GM19239 (cell line): ENCODE measurements around the genes CCNDBP1 and GATM.

GRCh38 chr15:42774540-42774743 lies 37.5 kb upstream of the CDAN1 start:
- RRBS: no CpG with 5 or more reads among the region's 2 CpGs

- RRBS: under 1% methylated on average over 11 of the region's 47 CpGs
Observed at GRCh38 chr15:43184946-43185685, at the start of gene CCNDBP1. Gene CCNDBP1 (plus strand): TSS chr15:43185403.

GRCh38 chr15:43238163-43238530 lies 17.3 kb upstream of the EPB42 start:
- RRBS: no CpG with 5 or more reads among the region's 3 CpGs

GRCh38 chr15:43270493-43271416 lies 4.0 kb upstream of the TGM5 start:
- RRBS: no CpG with 5 or more reads among the region's 12 CpGs

DNA sequence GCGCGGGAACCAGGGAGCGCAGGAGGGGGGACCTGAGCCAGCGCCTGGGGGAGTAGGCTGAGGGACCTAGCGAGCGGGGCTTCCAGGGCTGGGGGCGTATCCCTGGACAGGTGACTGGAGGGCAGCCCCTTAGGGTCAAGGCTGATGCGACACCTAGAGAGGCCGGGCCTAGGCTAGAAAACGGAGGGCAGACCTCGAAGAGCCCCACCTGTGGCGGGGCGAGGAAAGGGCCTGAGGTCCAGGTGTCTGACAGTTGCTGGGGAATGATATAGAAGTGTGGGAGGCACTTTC lies 494 bp downstream of the TUBGCP4 start:
- RRBS: no CpG with 5 or more reads among the region's 13 CpGs

GRCh38 chr15:43406129-43407033 lies 35.5 kb downstream of the TUBGCP4 start:
- RRBS: no CpG with 5 or more reads among the region's 5 CpGs

DNA sequence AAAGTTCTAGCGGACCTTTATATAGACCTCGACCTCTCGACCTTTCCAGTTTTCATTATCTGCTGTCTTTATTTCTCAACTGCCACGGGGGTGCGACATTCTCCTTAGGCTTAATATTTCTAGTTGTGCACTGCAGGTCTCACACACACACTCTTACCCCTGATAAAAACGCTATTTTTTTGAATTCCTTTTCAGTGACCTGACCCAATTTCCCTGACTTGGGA lies 5.6 kb upstream of the CKMT1A start:
- RRBS: no CpG with 5 or more reads among the region's 6 CpGs

DNA sequence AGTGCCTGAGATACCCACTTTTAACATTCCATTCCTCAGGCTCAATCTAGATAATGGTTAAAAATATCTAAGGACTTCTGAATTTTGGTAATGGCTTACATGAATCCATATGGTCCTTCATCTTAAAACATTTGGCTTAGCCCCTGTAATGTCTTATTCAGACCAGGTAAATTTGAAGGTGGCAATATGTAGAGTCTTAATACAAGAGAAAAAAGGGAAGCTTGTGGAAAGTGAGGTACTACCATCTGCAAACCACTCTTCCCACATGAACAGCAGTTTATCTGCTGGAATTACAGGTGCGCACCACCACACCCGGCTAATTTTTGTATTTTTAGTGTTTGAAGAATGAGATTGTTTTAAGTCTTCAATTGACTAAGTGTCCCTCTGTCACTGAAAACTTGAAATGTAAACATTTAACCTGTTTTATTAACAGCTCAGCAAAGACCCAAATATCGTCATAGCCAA lies 6.9 kb downstream of the ELL3 start:
- RRBS: no CpG with 5 or more reads among the region's 3 CpGs

DNA sequence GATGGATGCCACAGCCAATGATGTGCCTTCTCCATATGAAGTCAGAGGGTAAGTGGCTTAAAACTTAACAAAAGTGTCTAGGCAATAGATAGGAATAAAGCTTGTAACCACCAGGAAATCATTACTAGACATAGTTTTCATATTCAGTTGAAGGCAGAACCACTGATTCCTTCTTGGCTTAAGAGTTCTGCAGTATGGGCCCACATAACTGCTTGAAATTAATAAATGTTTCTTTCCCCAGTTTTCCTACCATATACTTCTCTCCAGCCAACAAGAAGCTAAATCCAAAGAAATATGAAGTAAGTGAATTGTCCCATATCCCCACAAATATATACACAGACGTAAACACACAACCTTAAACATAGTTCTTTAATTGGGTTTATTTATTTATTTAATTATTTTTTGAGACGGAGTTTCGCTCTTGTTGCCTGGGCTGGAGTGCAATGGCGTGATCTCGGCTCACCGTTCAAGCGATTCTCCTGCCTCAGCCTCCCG lies 6.4 kb downstream of the ELL3 start:
- RRBS: no CpG with 5 or more reads among the region's 8 CpGs

GRCh38 chr15:43775204-43775839 lies 1.4 kb downstream of the ELL3 start:
- RRBS: no CpG with 5 or more reads among the region's 2 CpGs

- RRBS: no CpG with 5 or more reads among the region's 3 CpGs
Observed at GRCh38 chr15:43880605-43881236, 53.9 kb downstream of the WDR76 start.

DNA sequence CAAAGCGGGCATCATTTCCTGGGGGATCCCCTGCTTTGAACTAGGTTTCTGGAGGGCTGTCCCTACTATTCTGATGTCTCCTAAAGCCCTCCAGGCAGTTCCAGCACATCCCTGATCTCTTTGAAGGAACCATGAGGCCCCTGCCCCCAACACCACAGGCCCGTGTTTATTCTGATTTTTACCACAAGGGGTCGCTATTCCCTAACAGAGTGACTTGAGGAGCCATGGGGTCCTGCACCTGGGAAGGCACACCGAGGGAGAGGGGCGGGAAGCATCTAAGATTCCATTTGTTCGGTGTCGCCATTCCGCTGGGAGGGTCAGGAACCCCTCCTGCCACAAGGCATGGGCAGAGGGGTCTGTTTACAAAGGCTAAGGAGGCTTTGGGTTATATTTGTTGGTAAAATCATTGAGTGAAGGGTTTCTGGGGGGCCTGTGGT lies 77.0 kb downstream of the WDR76 start:
- RRBS: no CpG with 5 or more reads among the region's 8 CpGs

GRCh38 chr15:44662294-44662998 lies 1.0 kb downstream of the SPG11 start:
- RRBS: no CpG with 5 or more reads among the region's 14 CpGs

DNA sequence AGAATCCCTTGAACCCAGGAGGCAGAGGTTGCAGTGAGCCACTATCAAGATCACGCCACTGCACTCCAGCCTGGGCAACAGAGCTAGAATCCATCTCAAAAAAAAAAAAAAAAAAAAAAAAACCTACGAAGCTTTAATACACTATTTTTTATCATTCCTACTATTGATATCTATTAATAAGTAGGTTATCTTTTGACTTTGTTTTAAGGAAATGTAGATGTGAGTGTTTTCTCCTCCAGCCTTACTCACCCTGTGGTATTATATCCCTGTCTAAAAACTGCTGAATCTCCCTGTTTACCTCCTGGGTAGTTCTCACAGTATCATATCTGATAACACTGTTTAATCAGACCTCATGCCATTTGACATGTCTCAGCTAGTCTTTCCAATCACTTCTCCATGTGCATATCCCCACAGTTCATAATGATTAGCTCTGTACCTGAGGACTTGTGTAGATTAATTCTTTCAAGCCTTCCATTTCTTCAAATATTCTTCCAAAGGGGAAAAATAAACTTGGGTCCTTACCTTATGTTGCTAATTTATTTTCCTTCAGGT lies 30.8 kb downstream of the DUOX2 start:
- RRBS: no CpG with 5 or more reads among the region's 2 CpGs

DNA sequence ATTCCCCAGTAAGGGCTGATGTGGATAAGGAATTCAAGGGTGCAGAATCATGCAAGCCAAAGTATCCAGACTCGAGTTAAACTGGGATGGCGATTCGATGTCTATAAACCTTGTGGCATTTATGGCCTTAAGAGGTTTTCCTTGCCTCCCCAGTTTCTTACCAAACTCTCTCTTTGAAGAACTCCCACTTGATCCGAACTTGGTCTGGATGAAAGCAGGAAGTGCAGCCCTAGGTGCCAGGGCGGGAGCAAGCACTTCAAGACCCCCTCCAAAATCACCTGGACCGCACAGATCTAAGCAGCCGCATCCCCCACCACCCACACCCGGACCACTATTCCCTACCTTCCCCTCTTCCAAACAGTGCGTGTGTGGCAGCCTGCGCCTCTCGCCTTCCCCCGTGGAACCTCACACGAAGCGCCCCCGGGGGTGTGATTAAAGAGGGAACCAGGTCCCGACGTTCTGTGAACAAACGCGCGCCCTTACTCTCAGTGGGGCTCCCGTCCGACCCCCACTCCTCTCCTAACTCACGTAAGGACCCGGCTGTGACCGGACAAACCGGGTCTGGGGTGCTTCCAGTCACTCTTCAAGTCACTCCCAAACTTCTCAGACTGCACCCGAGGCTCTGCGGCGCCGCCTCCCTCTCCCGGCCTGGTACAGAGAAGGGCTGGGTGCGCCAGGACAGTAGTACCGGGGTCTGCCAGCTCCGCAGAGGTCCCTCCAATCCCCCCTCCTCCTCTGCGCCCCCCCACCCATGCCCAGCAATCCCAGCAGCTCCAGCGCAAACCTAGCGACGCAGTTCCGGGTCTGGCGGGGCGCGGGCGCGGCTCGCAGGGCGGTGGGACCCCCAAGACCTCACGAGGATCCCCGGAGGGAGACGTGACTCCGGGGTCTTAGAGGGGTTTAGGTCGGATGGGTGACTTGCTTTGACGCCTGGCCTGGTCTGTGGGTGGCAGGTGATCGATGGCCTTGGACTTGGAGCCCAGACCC lies 710 bp downstream of the DUOXA1 start:
- RRBS: 12% methylated on average over 26 of the region's 53 CpGs

DNA sequence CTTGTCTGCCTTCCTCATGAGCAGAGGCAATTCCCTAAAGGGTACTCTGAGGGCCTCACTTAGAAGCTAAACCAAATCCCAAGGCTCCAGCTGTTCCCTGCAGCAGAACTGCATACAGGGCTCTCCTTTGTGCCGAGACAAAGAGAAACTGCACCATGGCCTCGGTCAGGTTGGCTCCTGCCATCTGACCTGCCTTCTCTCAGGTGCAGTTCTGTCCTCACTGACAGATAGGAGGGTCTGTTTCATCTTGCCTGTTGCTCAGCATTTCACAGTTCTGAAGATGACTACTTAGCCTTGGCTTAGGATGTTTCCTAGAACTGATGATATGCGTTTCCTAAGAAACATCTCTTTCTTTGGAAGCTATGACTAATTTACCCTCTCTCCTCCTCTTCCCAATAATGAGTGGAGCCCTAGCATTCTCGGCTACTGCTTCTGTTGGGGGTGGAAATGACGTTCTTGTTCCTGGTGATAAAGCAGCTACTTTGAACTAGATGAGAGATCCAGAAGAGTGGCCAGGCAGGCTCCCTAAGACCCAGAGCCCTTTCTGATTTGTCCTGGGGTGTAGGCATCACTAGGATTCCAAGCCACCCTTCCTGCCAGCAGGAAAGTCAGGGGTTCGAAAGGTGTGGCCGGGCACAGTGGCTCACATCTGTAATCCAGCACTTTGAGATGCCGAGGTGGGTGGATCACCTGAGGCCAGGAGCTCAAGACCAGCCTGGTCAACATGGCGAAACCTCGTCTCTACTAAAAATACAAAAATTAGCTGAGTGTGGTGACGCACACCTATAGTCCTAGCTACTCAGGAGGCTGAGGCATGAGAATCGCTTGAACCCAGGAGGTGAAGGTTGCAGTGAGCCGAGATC lies 27.3 kb downstream of the DUOX1 start:
- RRBS: no CpG with 5 or more reads among the region's 13 CpGs

- RRBS: under 1% methylated on average over 41 of the region's 102 CpGs
Observed at GRCh38 chr15:45377961-45378886, at the start of gene GATM. Gene GATM (minus strand): TSS chr15:45378544.

GRCh38 chr15:45393941-45394341 lies 8.2 kb upstream of the SPATA5L1 start:
- RRBS: no CpG with 5 or more reads among the region's 4 CpGs

GRCh38 chr15:45415373-45416077 lies 13.4 kb downstream of the SPATA5L1 start:
- RRBS: no CpG with 5 or more reads among the region's 5 CpGs